ENCODE results near the genes RNF20 and SMC2.

GRCh38 chr9:99368114-99369083 lies 146.3 kb downstream of the SEC61B start:
- PRO-cap = unidirectional peak, minus-strand start at chr9:99368389

DNA sequence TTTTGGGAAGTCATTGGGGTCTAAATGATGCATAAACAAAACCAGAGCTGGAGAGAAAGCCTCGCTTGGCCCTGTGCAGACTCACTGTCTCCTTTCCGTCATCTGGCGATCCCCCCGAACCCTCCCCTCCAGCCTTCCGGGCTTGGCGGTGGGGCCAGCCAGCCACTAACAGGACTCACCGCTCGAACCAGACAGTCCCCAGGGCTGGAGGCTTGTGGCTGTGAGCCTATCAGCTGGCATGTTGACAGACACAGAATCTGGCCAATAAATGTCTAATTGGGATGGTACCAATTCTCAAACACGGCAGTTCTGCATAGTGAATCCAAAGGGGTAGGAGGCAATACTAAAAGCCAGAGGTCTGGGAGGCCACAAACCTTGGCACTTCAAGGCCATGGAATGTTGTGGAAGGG lies 256.6 kb downstream of the SEC61B start:
- PRO-cap = no peak

DNA sequence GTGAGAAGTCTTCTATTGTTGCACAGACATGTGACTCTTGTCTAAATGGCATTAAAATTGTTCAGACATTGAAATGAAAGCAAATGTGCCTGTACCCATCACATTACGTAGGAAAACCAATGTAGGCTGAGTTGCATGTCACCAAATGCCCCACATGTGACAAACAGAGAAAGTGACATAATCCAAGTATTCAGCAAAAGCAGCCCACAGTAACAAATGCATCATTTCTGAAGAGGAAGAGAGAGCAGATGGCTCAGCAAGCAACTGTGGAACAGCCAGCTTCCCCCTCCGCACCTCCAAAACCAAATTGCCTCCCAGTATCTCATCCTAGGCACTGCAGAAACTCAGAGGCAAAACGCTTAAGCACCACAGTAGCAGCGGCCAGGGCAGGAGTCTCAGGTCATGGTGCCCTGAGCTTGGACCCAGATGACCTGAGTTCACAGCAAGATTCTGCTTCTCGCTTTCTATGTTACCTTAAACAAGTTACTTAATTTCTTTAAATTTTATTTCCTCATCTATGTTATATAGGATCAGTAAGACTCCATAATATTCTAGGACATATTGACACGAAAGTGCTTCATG lies 161.3 kb upstream of the NR4A3 start:
- PRO-cap = bidirectional peak, plus-strand start at position 224 of the sequence, minus-strand start outside the sequence

- PRO-cap = no peak
Observed at GRCh38 chr9:99830909-99831306, 9.2 kb downstream of the NR4A3 start.

DNA sequence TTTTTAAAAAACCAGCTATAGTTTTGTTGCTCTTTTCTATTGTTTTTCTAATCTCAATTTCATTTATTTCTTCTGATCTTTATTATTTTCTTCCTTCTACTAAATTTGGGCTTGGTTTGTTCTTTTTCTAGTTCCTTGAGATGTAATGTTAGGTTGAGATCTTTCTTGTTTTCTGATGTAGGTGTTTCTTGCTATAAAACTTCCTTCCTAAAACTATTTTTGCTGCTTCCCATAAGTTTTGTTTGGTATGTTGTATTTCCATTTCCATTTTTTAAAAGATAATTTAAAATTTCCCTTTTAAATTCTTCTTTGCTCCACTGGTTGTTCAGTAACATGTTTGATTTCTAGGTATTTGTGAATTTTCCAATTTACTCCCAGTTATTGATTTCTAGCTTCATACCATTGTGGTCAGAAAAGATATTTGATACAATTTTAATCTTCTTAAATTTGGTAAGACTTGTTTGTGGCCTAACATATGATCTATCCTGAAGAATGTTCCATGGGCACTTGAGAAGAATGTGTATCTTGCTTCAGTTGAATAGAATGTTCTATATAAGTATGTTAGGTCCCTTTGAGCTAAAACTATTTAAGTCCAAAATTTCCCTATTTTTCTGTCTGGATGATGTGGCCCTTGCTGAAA lies 94.5 kb downstream of the STX17 start:
- PRO-cap = no peak

DNA sequence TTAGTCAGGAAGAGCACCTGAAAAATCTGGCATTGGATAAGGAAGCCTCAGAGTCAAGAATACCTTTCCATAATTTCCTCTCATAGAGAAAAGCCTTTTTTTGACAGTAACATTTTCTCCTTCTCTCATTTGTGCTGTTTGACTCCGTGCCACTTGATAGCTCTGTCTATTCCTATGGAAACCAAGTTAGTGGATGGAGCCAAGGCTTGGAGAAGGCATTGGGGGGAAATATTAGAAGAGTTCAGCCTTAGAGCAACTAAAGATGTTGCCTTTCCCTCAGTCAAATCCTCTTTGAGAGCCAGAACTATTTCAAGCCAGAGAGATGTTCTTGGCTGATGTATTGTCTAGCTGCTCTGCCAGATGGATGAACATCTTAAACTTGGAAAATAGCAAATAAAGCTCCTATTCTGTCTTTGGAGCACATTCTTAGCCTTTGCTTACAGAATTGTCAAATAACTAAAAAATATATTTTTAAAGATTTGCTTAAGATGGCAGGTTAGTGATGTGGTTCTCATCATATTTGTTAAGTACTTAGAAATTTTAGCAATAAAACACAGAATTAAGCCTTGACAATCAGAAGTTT lies 112.5 kb downstream of the INVS start:
- PRO-cap = no peak

GRCh38 chr9:100598360-100599095 lies 20.6 kb downstream of the CAVIN4 start:
- PRO-cap = no peak

GRCh38 chr9:101400135-101400464 lies 1.4 kb downstream of the ZNF189 start:
- PRO-cap = no peak

- PRO-cap = no peak
Observed at GRCh38 chr9:101409160-101410045, 10.8 kb downstream of the ZNF189 start.

DNA sequence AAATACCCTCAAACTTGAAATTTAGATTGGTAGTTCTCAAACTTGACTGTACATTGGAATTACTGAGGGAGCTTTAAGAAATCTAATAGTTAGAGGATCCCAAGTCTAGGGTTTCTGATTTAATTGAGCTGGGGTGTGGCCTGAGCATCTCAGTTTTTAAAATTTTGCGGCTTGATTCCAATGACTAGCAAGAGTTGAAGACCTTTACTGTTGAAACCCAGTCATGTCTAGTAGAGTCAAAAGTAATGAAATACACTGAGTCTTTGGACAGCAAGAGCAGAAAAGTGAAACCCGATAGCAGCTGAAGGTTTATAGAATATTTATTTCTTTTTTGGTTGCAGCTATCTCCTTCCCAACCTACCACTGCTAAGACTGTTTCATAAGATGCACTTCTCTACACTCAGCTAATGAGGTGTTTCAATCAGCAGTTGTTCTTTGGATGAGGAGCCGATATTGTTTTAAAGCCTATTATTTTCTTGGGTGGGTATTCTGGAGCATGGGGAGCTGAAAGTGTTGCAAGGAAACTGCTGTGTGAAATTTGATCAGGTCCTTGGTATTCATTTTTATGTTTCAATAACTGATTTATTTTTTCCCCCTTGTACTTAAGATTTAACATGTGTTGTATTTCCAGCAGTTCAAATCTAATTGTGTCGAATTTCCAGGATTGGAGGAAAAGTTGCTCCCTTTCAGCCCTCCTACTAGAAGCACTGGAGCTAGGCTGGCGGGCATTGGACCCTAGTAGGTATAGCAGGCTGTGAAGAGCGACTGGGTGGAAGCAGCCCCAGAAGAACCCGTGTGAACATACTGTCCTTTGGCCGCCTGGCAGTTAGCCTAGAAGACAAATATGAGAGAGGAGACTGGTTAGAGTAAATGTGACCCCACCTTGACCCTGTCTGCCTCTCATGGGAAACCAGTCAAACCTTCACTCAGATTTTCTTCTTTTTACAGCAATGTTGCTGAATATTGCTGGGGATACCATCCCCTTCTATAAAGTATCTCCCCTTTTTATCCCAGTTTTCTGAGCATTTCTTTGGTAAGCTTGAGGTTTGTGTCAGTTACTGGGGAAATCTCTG lies 14.2 kb downstream of the ALDOB start:
- PRO-cap = no peak

DNA sequence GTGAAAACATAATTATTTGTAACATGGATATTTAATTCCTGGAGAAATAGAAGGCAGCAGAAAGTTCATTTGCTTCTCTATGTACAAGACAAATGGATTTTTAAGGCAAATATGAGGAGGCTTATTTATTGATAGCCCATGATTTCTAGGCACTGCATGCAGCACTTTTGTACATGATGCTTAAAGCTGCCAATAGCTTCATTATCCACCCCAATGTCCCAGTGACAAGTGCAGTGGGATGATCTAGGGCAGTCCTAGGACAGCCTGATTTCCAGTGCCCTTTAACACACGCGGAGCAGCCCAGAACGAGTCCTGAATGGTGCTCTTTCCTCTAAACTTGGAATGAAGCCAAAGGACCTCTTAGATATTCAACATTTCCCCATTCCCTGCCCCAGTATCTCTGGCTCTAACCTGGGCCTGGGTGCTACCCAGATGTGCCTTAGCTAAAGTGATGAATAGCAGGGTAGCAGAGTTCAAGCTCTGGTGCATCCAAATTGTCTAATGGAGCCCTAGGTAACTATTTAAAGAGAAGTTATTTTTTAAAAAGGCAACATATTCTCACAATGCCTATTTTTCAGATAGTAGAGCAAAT lies 1.1 kb downstream of the ALDOB start:
- PRO-cap = no peak

DNA sequence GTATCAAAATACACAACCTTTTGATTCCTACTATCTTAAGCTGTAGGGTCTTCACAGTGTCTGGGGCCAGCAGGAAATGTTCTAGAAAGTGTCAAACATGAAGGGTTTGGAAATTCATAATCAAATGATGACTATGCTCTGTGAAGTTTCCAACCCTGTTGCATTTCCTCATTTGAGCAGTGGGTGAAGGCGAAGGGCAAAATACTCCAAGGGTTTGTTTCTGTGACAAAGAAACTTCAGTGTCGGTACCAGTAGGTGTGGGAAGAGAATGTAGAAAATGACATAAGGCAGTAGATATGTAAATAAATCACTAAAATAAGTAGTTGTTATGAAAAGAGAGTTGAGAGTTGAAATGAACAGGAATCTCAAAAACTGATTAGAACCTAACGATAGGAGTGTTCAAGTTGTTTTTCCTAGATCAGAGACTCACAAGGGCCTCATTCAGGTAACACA lies 542 bp downstream of the ALDOB start:
- PRO-cap = no peak

- PRO-cap = no peak
Observed at GRCh38 chr9:101440585-101441707, 5.4 kb upstream of the ALDOB start.

GRCh38 chr9:101533095-101534450 lies at the start of gene RNF20:
TSS of gene RNF20 (plus strand) at chr9:101533853.
- PRO-cap = unidirectional peak, minus-strand start at chr9:101533460; bidirectional peak, plus-strand start at chr9:101533865, minus-strand start at chr9:101533750

- PRO-cap = no peak
Observed at GRCh38 chr9:102223316-102224022, 485.0 kb upstream of the GRIN3A start.

GRCh38 chr9:103189185-103189404 lies 194.0 kb downstream of the CYLC2 start:
- PRO-cap = no peak

DNA sequence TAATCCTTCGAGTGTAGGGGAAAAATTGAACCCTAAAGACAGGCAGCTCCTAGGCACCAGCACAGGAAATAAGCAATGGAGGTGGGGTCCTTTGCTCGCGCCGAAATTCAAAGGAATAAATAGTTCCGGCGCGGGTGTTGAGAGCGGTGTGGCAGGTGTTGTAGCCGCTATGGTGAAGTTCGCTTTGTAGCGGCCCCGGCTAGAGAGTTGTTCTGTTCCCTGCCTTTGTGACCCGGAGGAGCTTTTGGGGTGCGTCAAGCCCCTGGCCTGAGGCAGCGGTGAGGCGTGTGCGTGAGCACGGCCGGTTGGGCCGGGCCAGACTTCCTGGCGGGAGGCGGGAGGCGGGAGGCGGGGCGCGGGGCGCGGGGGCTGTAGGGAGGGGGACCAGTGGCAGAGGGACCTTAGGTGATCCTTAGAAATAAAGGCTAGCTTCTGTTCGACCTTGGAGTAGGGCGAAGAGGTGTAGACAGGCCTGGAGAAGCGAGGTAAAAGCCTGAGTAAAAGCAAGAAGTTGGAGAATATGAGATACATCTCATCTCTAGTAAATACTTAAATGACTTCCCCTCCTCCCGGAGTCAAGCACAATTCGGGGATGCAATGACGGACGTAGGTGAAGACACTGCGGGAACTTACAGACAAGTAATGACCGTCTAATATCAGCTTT lies at the start of gene SMC2:
Gene SMC2, plus strand, starts transcription at position 110 of the 664 bp plus-strand sequence.
- PRO-cap = bidirectional peak, plus-strand start at position 122 of the sequence, minus-strand start outside the sequence

DNA sequence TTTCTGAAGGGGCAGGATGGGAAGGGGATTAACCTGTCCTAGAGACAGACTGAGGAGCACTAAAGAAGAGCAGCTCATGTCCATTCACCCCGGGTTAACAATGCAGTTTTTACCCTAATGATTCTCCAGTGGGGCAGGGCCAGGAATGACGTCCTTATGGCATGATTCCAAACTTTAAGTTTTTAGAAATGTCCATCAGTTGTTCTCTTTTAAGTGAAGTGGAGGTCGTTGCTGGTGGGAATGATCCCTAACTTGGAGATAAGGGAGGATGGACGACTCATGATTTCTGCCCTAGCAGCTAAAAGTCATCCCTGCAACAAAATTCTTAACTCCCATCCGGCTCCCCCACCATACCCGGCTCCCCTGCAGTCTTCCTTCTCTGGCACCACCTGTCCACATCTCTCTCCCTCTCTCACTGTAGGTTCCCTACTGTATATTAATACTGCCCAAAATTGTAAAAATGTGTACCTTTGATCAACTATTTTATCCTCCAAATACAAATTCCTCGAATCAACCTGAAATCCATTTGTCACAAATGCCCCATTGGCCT lies 1.2 kb downstream of the NIPSNAP3A start:
- PRO-cap = unidirectional peak, minus-strand start at position 102 of the sequence

GRCh38 chr9:104787798-104788121 lies 23.8 kb downstream of the NIPSNAP3B start:
- PRO-cap = no peak

- PRO-cap = no peak
Observed at GRCh38 chr9:104927082-104927632, 798 bp downstream of the ABCA1 start.